Tongue (tissue), 2 donors: Measurements from ENCODE around the genes UGT2B15, SULT1B1, ODAM and FDCSP.

- RAMPAGE, long total RNA = no peak
Observed at GRCh38 chr4:64484575-64484901, 75.3 kb upstream of the TECRL start.

- RAMPAGE, long total RNA = no peak
Observed at GRCh38 chr4:66094026-66094225, 423.6 kb upstream of the EPHA5 start.

DNA sequence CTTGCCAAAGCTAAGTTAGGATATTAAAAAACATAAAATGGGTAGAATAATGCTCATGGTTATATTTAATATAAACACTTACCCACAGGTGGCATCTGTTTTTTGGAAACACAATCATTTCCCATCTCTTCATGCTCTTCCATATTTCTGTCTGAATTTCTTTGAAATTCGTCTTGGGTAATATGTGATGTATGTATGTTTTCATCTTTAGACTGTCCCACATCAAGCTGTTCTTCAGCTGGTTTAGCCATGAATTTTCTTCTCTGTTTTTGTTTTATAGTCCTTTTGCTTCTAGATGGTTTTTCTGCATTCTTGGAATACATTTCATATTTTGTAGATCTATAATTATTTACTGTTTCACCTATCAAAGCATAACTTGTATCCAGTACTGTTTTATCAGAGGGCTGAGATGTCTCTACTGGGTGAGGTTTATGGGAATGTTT lies 31.3 kb downstream of the CENPC start:
- RAMPAGE, long total RNA = no peak

DNA sequence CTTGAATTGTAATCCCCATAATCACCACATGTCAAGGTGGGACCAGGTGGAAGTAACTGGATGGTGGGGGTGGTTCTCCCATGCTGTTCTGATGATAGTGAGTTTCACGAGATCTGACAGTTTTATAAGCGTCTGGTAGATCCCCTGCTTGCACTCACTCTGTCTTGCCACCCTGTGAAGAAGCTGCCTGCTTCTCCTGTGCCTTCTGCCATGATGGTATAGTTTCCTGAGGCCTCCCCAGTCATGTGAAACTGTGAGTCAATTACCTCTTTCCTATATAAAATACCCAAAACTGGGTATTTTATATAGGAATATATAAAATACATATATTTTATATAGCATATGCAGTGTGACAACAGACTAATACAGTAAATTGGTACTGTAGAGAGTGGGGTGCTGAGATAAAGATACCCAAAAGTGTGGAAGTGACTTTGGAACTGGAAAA lies 41.6 kb downstream of the UBA6 start:
- RAMPAGE, long total RNA = no peak

GRCh38 chr4:68373397-68373891 lies 23.6 kb upstream of the YTHDC1 start:
- RAMPAGE, long total RNA = no peak

DNA sequence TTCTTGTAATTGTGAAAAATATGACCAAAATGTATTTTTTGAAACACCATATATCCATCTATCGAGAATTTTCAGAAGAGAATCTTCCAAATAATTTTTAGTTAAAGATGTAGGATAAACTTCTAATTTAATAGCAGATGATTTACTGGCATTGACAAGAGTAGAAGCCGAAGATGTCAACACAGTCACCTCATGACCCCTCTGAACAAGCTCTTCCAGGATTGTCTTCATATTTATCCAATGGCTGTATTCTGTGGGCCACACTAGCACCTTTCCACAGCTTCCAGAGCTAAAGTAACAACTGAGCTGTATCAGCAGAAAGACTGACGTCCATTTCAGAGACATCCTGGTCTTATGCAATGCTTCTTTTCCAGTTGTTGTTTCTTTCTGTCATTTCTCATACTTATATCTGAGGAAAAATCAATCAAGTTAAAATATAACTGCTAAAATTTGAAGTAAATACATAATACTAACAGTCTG lies at the start of gene UGT2B15:
TSS of gene UGT2B15 (minus strand) at position 379 of the 480 bp plus-strand sequence.
- RAMPAGE, long total RNA = no peak

DNA sequence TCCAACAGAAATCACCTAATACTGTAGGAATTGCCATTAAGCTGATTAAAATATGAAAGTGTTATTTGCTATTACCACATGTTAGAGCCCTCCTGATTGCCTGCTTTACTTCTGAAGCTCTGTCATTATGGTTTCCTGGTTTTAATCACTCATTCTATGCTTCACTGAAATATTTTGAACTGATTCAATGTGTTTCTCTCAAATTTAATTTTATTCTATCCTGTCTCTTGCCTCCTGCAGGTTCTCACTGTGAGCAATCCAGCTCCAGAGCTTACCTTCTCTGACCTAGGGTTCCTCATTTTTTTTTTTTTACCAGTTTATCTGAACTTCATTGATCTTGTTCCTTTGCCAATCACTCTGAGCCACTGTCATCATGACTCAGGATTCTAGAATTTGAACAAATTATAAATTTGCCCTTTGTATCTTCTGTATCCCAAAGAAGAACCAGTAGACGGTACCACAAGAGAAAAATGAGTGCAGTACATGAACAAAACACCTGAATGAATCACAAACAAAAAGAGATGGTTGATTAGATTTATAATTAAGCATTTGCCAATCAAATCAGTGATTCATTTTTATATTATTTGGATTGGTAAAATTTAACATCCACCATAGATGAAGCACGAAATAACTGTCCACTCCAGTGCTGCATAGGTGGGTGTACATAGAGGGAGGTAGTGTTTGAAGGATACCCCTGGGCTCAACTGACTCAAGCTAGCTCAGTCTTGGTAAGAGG lies 48.3 kb upstream of the UGT2B15 start:
- RAMPAGE, long total RNA = no peak

GRCh38 chr4:68816355-68816731 lies 549 bp downstream of the UGT2B10 start:
- RAMPAGE, long total RNA = no peak

- RAMPAGE, long total RNA = no peak
Observed at GRCh38 chr4:69051023-69051682, 45.1 kb upstream of the UGT2B7 start.

DNA sequence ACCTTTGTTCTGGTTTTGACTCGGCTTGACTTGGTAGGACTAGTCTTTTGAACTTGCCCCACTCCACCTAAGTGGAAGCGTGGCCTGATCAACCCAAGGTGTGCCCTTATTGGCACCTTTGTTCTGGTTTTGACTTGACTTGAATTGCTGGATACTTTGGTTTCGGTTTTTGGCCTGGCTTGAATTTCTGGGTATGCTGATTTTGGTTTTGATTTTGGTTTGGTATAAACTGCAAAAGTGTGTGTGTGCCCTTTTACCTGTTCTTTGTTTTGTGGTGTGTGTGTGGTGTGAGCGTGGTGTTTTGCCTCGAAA lies 44.6 kb upstream of the UGT2B7 start:
- RAMPAGE, long total RNA = no peak

DNA sequence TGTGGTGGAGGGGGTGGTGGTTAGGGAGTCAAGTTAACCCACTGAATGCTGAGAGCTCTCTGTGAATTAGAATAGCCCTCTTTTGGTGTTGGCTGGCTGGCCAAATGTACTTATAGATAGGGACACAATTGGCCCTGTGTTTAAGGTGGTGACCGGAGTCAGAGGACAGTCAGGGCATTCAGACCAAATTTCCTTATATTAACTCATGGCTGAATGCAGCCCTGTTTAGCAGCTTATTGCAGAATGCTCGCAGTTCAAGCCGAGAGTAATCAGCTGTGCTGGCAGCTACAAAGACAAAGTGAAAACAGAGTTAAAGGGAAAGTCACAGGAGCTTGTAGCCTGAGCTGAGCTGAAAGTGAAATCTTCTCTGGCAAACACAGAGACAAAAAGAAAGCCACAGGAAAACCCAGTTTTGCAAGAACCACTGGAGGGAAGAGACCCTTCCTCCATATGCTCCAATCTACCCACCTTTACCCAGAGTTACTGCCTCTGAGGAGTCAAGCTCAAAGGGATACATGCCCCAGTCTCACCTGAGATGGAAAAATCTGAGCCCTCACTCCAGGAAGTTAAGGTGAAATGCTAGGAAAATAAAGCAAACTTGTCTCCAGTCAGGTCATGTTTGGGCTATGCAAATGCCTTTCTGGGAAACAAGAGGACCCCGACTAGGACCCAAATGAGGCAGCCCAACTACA lies 38.3 kb upstream of the UGT2B7 start:
- RAMPAGE, long total RNA = no peak

DNA sequence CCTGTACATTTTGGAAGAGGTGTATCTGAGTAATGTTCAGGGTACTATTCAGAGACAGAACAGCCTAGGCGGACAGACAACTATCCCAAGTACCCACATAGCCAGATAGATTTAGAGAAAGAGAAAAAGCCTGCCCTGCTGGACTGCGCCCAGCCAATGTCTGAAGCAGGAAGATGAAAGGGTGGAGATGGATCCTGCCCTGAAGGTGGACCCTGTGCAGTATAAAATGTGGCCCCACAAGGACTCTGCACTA lies 8.6 kb downstream of the UGT2B7 start:
- RAMPAGE, long total RNA = no peak

- RAMPAGE, long total RNA = no peak
Observed at GRCh38 chr4:69166325-69166704, 48.2 kb downstream of the UGT2B11 start.

- RAMPAGE, long total RNA = no peak
Observed at GRCh38 chr4:69430785-69431322, 64.9 kb downstream of the UGT2B4 start.

DNA sequence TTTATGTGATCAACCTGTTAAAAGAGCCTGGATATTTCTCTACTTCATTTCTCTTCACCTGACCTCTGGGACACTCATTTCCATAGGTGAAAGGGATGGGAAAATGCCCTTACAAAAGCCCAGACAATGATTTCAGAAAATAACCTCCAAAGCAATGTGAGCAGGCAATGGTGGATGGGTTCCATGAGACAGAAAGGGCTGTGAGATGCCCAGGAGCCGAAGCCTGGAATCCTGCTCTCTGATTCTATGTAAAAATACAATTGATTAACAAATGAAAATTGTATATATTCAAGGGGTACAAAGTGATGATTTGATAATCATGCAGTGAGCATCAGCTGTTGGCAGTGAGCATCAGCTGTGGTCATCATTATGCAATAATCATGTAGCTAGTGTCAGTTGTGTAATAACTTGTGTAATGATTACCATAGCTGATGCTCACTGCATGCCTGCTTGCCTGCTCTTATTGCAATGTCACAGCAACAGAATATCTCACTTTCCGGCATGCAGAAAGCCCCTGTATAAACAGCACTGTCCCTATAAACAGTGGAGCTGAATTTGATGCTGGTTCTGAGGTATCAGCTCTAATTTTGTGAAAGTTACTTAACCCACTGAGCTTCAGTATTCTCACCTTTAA lies 46.9 kb downstream of the SULT1B1 start:
- RAMPAGE, long total RNA = no peak

GRCh38 chr4:69754956-69755658 lies 5.3 kb downstream of the SULT1B1 start:
- RAMPAGE, long total RNA = no peak

GRCh38 chr4:69760358-69760884 lies at the start of gene SULT1B1:
Gene SULT1B1 (minus strand): TSS chr4:69760620.
- RAMPAGE, long total RNA = no peak

GRCh38 chr4:69831563-69832170 lies 28.3 kb downstream of the SULT1E1 start:
- RAMPAGE, long total RNA = no peak

GRCh38 chr4:70195648-70195847 lies at the start of gene ODAM:
Gene ODAM (plus strand): TSS chr4:70195725.
- RAMPAGE, long total RNA = no peak

GRCh38 chr4:70225963-70226247 lies at the start of gene FDCSP:
Gene FDCSP (plus strand): TSS chr4:70226124.
- RAMPAGE, long total RNA = start-site peak on the plus strand at chr4:70226119-70226128, 38 and 8 reads in 2 replicates